Calu3 (cell line): Measurements from ENCODE around the genes UBE2G1, SPNS3, GGT6 and SMTNL2.

GRCh38 chr17:4134350-4135290, 8.2 kb downstream of the ZZEF1 start:
- PRO-cap, result no peak

DNA sequence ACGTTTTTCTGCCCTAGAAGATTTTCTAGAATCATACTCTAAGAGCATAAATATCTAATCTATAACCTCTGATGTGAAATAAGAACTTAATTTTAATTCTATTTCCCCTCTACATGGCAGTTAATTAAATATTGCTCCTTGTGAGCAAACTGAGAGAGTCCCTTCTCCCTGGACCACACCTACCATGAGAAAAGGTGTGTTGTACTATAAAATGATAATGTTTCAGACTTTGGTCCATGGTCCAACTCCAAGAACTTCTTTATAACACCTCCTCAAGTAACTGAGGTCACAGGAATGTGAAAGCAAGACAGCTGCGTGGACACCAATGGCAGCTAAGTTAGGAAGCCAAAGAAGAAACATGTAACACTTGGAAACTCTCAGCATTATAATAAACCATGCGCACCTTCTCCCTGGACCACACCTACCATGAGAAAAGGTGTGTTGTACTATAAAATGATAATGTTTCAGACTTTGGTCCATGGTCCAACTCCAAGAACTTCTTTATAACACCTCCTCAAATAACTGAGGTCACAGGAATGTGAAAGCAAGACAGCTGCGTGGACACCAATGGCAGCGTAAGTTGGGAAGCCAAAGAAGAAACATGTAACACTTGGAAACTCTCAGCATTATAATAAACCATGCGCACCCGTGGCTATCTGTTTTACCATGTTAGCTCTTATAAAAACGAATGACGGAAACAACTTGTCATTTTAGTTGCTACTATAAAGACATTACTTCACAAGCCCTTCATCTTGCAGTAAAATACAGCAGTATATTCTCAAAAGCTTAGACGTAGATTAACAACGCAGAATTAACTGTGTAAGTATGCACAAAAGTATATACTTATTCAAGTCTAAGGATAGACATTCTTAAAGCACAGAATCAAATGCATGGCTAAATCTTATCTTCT, 3.8 kb downstream of the ZZEF1 start:
- PRO-cap, result no peak

- PRO-cap, result no peak
These were observed 33.9 kb downstream of the UBE2G1 start for GRCh38 chr17:4332345-4333229.

GRCh38 chr17:4334695-4334943, 31.9 kb downstream of the UBE2G1 start:
- PRO-cap, result no peak

- PRO-cap, result no peak
These were observed 23.8 kb downstream of the UBE2G1 start for GRCh38 chr17:4342539-4343268.

GRCh38 chr17:4366411-4366730, at the start of gene UBE2G1:
UBE2G1 (minus strand) TSS chr17:4366675.
- PRO-cap, result bidirectional peak, plus-strand start at chr17:4366789, minus-strand start at chr17:4366639

- PRO-cap, result no peak
These were observed at the start of gene SPNS3 for GRCh38 chr17:4433420-4434079. SPNS3 (plus strand) TSS chr17:4433940.

- PRO-cap, result no peak
These were observed 17.3 kb upstream of the SPNS2 start for GRCh38 chr17:4481295-4481873.

DNA sequence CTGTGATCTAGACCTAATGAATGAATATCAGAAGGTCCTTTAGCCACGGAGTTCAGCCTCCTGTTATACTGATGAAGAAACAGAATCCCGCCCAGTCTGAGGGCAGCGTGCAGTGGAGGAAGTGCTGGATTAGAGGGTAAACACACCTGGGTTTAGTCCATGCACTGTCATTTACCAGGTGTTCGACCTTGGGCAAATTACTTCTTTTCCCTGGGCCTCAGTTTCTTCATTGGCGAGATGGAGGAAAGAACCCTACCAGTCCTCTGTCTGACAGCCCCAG, 2.3 kb upstream of the SPNS2 start:
- PRO-cap, result no peak

GRCh38 chr17:4499022-4499503, 382 bp downstream of the SPNS2 start:
- PRO-cap, result unidirectional peak, plus-strand start at chr17:4499194

- PRO-cap, result no peak
These were observed 23.8 kb downstream of the MYBBP1A start for GRCh38 chr17:4531136-4532042.

DNA sequence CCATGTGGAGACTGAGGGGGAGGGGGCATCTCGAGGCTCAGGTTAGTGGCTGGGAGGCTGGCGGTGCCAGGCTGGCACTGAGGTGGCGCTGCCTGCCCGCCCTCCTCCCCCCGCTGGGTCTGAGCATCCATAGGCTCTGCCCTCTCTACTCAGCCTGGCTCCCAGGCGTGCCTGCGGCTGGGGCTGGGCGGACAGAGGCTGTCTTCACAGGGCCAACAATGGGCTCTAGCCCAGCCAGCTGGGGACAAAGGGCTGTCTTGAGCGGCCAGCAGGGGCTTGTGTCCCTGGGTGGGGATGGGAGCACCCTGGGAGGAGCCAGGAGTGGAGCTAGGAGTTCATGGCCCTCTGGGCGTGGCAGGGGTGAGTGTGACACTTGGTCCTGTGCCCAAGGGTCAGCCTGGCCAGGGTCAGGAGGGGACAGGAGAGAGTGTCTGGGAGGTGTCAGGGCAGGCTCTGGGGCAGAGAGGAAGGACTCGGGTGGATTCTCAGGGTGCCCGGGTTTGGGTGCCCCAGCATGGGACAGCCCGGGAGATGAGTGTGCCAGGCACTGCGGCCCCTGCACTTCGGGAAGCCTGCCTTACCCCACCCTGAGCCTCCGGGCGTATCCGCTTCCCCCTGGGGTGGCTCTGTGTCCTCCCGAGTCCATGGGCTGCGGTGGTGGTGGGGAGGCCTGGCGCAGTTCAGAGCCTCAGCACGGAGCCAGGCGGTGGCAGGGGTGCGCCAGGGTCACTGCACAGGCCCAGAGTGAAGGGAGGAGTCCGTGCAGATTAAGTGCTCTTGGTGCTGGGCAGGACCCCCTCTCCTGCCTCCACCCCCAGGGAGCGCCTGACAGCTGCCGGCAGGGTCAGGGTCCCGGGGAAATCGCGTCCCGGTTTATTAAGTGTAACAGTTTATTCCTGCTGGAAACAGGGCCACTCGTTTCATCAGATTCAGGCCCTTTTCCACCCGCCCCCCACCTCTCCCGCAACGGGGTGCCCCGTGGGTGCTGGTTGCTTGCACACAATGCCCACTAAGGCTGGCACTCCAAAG, 20.8 kb downstream of the MYBBP1A start:
- PRO-cap, result no peak

DNA sequence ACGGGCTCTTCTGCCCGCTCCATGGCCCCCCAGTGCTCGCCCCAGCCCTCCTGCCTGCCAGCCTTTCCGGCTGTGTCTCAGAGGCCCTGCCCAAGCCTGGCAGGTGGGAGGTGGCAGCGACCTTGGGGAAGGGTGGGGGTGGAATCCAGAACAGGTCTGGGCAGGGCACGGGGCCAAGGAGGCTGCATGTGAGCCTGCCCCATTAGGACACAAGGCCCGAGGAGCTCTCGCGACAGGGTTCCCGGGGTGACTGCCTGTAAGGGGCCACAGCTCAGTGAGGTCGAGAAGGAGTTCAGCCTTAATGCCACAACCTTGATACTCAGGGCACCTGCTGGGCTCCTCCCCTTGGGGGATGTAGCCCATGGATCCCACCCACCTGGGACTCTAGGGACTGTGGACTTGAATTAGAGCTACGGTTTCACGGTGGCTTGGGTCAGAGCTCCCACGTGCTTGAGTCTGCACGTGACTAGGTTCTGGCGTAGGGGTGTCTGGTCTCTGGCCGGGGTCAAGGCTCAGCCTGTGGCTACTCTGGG, at the start of gene GGT6:
TSS of gene GGT6 (minus strand) at position 79 of the 533 bp plus-strand sequence.
- PRO-cap, result unidirectional peak, minus-strand start at position 77 of the sequence

DNA sequence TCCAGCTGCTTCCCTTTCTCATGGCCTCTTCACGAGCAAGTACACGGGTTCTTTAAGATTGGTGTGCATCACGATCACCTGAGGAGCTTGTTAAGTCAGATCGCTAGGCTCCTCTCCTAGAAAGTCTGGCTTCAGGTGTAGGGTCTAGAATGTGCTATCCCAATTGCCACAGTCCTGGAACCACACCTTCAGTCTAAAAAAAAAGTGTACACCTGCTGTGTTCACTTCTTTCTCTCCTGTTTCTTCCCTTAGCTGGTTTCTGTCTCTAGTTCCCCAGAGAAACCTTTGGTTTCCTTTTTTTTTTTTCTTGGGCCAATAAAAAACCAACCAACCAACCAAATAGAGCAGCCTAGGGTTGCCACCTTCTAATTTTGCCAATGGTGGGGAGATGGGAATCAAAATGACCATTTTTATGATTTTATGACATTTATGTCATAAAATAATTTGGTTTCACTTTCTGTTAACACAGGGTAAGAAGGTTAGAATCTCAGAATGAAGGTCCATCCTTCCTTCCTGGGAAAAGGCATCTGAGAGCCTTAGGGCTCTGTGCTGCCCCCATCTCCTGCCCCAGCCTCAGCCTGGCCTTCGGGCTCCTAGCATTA, 1.8 kb upstream of the GGT6 start:
- PRO-cap, result no peak

- PRO-cap, result no peak
These were observed 7.6 kb upstream of the SMTNL2 start for GRCh38 chr17:4576599-4577320.

GRCh38 chr17:4584306-4585086, at the start of gene SMTNL2:
SMTNL2 (plus strand) TSS chr17:4584529.
- PRO-cap, result unidirectional peak, plus-strand start at chr17:4584529

GRCh38 chr17:4585087-4586038, 1.0 kb downstream of the SMTNL2 start:
- PRO-cap, result no peak

DNA sequence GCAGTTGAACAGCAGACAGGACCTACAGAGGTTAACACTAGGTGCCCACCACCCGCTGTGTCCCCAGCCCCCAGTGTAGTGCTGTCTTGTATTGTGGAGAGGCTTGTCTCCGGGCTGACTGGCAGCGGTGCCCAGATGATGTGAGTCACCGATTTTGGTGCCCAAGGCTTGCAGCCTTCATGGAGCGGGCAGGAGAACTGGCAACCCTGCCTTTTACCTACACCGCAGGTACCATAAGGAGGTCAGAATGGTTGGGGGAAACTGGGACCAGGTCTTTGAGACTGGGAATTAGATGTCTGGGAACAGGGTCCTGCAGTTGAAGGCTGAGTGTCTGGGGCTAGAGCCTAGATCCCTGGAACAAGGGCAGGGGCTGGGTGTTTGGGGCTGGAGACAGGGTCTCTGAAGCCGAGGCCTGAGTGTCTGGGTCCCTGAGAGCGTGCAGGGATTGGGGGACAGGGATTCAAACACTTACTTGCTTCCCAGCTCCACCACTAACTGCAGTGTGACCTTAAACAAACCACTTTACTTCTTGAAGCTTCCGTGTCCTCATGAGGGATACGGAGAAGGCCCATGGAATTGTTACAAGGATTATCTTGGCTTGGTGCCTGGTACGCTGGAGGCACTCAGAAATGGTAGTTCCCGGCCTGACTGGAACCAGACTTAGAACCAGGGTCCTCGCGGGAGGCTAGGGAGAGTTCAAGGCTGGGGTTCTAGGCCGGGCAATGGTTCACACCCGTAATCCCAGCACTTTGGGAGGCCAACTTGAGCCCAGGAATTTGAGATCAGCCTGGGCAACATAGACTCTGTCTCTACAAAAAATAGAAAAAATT, 2.8 kb upstream of the CXCL16 start:
- PRO-cap, result no peak

GRCh38 chr17:4766638-4767139, 5.0 kb upstream of the TM4SF5 start:
- PRO-cap, result no peak

DNA sequence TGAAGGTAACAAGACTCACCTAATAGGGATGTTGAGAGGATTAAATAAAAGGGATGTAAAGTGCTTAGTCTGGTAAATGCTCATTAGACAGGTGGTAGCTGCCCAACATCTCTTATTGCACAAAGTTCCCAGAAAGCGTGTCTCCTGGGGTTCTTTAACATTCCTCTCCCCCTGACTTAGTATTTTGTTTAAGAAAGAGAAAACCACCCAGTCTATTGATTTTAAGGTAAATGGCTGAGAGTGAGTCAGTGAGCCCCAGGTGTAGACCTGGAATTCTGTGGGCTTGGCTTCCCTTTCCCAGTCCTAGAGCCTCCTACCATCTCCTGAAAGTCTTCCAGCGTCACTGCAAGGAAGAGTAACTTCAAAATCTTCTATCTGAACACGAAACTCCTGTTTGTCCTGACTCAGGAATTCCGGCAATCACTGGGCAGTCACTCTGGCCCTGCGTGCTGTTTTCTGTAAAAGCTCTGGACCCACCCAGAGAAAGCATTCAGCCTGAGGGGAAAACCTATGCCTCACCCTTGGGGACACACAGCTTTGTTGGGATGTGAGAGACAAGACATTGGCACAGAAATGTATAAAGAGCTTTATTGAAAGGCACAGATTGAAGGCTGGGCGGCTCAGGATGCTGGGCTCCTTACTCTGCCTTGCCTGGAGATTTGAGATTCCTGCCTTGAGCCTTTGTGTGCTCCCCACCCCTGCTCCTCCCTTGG, 15.8 kb downstream of the MINK1 start:
- PRO-cap, result bidirectional peak, plus-strand start at position 602 of the sequence, minus-strand start at position 345 of the sequence